ENCODE measurements around the gene CARD6.

GRCh38 chr5:38548329-38548861 is 8.1 kb downstream of the LIFR start:
- PRO-cap = no peak
- RRBS, 2 experiments = no CpG with 5 or more reads among the region's 2 CpGs

DNA sequence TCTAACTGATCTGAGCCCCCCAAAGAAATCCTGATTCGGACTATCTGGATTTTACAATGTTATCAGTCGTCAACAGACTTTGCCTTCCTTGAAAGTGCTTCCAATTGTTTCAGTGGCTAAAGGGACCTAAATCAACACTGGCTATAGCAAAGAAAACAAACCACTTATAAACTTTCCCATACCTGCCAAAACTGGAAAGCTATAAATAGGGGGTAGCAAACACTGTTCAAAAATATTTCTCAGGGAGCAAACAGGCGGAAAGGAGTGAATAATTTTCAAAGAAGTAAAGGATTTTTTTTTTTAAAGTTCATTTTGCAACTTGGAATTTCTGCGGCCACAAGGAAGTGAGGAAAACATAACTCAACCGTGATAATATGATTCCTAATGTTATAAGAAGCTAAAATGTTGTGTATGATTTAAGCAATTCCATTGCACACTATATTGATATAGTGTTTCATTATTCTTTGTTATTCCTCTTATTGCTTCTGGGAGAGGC is 105.7 kb upstream of the LIFR start:
- PRO-cap = no peak
- RRBS, 2 experiments = no CpG with 5 or more reads among the region's 5 CpGs

DNA sequence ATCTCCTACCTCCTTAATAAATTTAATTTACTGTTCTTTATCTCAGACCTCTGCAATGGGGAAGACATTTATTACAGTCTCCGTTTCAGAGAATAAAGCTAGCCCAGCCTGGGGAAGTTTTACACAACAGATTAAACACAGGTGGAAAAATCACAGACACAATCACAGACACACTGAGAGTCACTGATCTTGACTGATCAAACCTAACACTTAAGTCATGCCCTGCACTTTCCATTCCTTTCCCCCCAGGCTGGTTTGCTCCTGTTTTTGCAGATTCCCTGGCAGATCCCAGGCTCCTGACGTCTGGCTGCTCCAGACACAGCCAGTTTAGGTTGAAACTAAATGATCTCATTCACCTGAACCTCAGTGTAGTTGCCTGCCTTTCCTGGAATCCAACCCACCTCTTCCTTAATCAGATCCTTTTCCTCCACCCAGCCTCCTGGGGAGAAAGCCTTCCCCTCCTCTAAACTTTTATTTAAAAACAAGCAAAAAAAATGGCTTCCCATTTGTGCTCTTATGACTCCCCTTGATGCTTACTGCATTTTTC is 29.6 kb upstream of the OSMR start:
- PRO-cap = no peak
- RRBS, 2 experiments = no CpG with 5 or more reads among the region's 2 CpGs

- PRO-cap = no peak
- RRBS, 2 experiments = no CpG with 5 or more reads among the region's 4 CpGs
Observed at GRCh38 chr5:38835740-38836664, 9.8 kb upstream of the OSMR start.

- PRO-cap = bidirectional peak, plus-strand start at chr5:38872451, minus-strand start at chr5:38872280
- RRBS, 2 experiments = no CpG with 5 or more reads among the region's 5 CpGs
Observed at GRCh38 chr5:38871971-38872629, 26.3 kb downstream of the OSMR start.

GRCh38 chr5:38921015-38921736 is 75.4 kb downstream of the OSMR start:
- PRO-cap = no peak
- RRBS, 2 experiments = no CpG with 5 or more reads among the region's 2 CpGs

DNA sequence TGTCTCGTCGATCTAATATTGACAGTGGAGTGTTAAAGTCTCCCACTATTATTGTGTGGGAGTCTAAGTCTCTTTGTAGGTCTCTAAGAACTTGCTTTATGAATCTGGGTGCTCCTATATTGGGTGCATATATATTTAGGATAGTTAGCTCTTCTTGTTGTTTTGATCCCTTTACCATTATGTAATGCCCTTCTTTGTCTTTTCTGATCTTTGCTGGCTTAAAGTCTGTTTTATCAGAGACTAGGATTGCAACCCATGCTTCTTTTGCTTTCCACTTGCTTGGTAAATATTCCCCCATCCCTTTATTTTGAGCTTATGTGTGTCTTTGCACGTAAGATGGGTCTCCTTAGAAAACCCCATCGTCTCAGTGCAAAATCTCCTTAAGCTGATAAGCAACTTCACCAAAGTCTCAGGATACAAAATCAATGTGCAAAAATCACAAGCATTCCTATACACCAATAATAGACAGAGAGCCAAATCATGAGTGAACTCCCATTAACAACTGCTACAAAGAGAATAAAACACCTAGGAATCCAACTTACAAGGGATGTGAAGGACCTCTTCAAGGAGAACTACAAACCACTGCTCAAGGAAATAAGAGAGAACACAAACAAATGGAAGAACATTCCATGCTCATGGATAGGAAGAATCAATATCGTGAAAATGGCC is 85.8 kb downstream of the RICTOR start:
- PRO-cap = no peak
- RRBS, 2 experiments = no CpG with 5 or more reads among the region's 5 CpGs

DNA sequence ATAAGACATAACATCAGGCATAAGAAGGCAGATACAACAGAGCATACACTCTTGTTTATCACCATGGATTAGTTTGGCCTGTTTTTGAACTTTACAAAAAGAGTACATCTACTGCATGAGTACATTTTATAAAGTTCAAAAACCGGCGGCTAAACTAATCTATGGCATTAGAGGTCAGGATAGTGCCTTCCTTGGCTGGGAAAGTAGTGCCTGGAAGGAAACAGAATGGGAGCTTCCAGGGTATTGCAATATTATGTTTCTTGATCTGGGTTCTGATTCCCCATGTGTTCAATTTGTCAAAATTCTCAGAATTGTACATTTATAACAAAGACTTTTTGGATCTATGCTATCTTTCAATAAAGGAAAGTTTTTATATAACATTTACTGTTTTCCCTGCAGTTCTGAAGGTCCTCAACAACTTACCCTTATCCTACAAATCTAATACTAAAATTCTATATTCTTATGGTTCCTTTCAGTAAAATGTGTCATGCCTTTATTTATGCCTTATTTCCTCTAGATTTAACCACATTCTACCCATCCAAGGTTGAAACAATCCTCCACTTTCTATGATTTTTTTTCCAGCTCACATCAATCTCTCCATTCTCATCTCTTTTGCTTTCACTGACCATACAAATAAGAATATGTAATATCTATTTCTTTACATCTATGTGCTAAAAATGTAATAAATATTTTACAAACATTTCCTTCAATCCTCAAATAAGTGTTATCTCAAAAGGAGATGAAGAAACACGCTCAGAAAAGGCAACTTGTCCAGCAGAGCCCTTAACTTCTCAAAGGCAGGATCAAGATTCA is 14.8 kb downstream of the RICTOR start:
- PRO-cap = no peak
- RRBS, 2 experiments = no CpG with 5 or more reads among the region's 3 CpGs

DNA sequence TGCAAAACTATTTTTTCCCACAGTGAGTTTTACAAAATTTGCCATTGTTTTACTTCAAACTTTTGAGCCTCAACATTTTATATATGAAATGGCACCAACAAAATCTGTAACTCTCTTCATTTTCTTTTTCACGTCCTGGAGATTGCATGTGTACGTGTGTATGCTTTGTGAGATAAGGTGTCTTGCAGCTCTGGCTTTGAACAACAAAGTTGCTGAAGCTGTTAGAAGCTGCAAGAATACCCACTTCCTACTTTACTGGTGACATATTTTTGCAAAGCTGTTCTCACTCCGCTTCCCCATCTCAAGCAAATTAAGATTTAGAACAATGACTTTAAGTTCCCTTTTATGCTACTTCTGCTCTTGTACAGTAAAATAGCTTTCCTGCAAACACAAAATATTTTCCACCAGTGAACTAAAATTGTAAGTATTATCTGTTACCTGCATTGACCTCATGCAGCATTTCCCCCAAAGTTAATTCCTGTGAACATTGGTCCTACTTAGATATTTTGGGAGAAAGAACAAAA is 41.7 kb downstream of the FYB1 start:
- PRO-cap = no peak
- RRBS, 2 experiments = no CpG with 5 or more reads among the region's 3 CpGs

GRCh38 chr5:39199784-39200722 is 19.3 kb downstream of the FYB1 start:
- PRO-cap = no peak
- RRBS, 2 experiments = no CpG with 5 or more reads among the region's 6 CpGs

DNA sequence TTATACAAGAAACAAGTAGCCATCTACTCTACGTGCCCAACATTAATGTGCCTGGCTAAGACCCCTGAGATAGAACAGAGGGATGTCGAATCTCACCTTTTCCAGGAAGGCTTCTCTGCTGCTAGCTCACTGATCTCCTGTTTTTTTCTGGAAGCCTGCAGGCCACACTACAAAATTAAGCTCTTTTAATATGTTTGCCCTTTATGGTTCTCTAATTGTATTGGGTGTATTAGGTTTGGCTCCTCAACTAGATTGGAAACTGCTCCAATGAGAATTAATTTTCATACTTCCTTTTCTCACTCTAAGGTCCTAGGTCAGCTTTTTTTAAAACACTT is 54.9 kb upstream of the FYB1 start:
- PRO-cap = no peak
- RRBS, 2 experiments = no CpG with 5 or more reads among the region's 2 CpGs

- PRO-cap = no peak
- RRBS, 2 experiments = no CpG with 5 or more reads among the region's 1 CpG
Observed at GRCh38 chr5:39419861-39420357, 4.9 kb downstream of the DAB2 start.

DNA sequence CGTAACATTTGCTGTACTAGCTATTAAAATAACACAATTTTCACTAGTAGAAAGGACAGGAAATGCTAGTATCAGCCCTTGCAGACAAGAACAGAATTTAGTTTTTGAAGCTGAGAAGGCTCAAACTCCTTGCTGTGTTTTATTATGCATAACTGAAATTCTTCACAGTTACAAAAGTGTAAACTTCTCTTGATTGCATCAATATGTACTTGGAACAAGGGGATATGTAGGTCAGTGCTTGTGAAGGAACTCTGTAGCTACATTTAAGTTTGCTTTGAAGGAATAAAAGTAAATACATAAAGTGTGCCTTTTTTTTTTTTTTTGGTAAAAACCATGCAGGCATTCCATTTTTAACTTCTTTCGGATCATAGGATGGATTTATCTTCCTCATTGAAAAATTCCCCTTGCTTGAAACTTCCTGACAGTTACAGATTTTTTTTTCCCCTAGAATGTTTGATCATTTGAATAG is 94.8 kb upstream of the DAB2 start:
- PRO-cap = no peak
- RRBS, 2 experiments = no CpG with 5 or more reads among the region's 2 CpGs

DNA sequence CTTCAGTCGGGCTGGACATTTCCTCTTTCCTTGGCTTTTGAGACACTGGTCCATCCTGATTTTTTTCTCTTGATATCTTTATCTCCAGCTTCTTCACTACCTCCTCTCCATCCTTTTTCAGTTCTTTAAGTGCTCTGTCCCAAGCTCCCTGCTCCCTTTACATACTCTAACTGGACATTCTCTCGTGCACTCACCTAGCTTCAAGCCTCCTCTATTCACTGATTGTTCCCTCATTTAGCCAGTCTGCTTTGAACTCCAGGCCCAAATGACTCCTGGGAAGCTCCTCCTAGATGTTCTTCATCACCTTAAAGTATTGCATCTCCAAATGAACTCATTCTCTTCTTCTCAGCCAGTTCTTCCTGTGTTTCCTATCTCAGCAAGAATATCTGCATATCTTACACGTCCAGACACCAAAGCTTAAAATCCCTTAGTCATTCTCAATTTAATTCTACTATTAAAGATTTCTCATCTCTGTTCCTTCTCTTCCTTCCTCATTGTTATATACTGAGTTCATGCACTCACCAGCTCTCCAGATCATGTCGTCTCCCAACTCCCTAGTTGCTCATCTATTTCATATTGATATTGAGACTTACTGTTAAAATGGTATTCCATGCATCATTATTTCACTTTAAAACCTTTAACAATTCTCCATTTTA is 118.5 kb upstream of the DAB2 start:
- PRO-cap = no peak
- RRBS, 2 experiments = no CpG with 5 or more reads among the region's 4 CpGs

- PRO-cap = unidirectional peak, plus-strand start at chr5:40038165
- RRBS, 2 experiments = no CpG with 5 or more reads among the region's 4 CpGs
Observed at GRCh38 chr5:40038021-40038314, 613.2 kb upstream of the DAB2 start.

DNA sequence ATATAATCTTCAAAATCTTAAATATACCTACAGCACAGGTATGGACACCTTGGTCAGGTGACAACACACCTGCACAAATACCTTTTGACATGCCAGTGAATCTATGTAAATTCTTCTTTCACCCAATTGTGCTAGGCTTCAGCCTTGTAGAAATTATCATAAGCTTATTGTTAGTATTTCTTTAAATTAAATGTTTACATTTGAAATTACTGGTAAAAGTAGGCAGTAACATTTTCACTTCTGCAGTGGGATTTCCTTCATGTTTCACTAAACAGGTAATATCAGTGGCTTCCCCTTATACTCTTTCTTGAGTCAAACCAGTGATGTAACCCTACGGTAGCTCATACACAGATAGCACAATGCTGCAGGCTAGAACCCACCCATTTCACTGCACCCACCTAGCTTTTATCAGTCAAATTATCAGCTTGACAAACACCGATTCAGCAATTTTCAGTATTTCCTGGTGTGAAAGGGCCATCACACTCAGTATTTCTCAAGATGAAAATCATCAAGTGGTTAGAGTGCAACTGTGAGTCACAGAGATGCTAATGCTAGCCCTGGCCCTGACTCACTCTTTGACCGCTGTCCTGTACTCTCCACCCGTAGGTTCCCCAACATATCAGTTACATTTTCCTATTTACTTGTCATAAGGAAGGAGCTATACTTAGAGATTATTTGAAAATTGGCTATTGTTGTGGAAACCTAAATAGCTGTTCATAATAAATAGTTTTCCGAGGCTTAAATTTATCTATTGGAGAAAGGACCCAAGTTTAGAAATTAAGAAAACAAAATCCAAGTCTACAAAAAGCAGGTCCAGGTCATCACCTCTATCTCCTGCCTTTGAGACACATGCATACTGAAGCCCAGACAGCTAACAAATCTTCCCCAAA is 242.2 kb upstream of the PTGER4 start:
- PRO-cap = no peak
- RRBS, 2 experiments = no CpG with 5 or more reads among the region's 5 CpGs

DNA sequence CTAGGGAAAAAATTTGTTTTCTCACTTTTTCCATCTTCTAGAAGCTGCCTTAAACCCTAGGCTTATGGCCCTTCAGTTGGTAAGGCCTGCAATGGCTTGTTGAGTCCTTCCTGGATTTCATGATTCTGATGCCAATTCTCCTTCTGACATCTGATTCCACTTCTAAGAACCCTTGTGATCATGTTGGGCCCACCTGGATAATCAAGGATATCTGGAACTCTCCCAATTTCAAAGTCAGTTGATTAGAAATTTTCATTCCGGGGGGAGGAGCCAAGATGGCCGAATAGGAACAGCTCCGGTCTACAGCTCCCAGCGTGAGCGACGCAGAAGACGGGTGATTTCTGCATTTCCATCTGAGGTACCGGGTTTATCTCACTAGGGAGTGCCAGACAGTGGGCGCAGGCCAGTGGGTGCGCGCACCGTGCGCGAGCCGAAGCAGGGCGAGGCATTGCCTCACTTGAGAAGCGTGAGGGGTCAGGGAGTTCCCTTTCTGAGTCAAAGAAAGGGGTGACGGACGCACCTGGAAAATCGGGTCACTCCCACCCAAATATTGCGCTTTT is 138.6 kb upstream of the PTGER4 start:
- PRO-cap = no peak
- RRBS, 2 experiments = no CpG with 5 or more reads among the region's 21 CpGs

GRCh38 chr5:40678085-40678410 is 1.7 kb upstream of the PTGER4 start:
- PRO-cap = no peak
- RRBS, 2 experiments = no CpG with 5 or more reads among the region's 2 CpGs

DNA sequence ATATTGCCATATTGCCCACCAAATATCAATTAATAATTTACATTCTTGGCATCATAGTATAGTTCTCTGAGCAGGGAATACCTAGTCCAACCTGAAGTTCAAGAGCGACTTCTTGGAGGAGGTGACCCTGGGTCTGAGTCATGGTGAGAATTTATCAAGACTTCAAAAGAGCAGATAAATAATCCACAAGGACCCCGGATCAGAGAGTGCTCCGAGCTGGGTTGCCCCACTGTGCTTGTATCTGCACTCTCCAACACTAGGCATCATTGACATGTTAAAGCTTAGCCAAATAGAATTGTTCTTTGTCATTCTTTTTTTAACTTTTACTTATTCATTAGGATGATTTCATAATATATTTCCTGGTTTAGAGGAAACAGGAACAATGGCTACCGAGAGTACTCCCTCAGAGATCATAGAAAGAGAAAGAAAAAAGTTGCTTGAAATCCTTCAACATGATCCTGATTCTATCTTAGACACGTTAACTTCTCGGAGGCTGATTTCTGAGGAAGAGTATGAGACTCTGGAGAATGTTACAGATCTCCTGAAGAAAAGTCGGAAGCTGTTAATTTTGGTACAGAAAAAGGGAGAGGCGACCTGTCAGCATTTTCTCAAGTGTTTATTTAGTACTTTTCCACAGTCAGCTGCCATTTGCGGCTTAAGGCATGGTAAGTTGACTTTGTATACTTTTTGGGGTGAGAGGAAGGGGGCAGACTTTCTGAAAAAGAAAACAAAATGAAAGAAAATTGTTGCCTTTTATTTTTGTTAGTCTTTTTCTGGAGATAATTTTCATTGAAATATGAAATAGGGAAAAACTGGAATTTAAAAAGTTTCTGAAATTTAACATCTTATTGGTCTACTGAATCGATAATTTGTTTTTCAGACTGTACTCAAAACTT is at the start of gene CARD6:
CARD6 (plus strand) TSS at position 367 of the 896 bp plus-strand sequence.
- PRO-cap = unidirectional peak, minus-strand start at position 622 of the sequence
- RRBS, 2 experiments = no CpG with 5 or more reads among the region's 10 CpGs

GRCh38 chr5:41193403-41194664 is 19.5 kb downstream of the C6 start:
- PRO-cap = no peak
- RRBS, 2 experiments = no CpG with 5 or more reads among the region's 10 CpGs

All from astrocyte (in vitro differentiated cells and primary cell).